Foreskin keratinocyte (primary cell): ENCODE data around the genes LYZ and TSPAN8.

GRCh38 chr12:66662253-66662652 is 16.6 kb downstream of the GRIP1 start:
- RAMPAGE, total RNA = no peak

GRCh38 chr12:67354476-67354779 is 85.3 kb downstream of the CAND1 start:
- RAMPAGE, total RNA = no peak

DNA sequence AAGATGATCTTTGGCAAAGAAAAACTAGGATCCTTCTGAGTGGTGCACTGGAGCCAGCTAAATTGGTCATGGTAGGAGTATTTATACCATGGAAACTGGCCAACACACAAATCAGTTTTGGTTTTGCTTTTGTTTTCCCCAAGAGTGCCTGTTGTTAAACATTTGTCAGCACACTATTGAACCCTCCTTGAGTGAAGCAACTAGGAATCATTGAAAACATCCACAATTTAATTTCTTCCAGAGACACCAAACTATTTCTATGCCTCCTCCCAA is 55.9 kb upstream of the DYRK2 start:
- RAMPAGE, total RNA = no peak

- RAMPAGE, total RNA = no peak
Measured at GRCh38 chr12:67630337-67631274, 17.9 kb upstream of the DYRK2 start.

GRCh38 chr12:67990849-67991740 is 168.4 kb downstream of the IFNG start:
- RAMPAGE, total RNA = no peak

DNA sequence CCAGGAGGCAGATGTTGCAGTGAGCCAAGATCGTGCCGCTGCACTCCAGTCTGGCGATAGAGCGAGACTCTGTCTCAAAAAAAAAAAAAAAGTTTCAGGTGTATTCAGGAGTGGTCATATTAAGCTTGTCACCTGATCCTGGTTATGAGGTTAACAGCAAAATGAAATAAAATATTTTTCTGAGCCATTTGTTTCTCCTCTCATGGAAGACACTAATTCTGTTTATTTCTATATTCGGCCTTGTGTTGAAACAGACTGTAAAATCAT is 15.1 kb downstream of the RAP1B start:
- RAMPAGE, total RNA = no peak

DNA sequence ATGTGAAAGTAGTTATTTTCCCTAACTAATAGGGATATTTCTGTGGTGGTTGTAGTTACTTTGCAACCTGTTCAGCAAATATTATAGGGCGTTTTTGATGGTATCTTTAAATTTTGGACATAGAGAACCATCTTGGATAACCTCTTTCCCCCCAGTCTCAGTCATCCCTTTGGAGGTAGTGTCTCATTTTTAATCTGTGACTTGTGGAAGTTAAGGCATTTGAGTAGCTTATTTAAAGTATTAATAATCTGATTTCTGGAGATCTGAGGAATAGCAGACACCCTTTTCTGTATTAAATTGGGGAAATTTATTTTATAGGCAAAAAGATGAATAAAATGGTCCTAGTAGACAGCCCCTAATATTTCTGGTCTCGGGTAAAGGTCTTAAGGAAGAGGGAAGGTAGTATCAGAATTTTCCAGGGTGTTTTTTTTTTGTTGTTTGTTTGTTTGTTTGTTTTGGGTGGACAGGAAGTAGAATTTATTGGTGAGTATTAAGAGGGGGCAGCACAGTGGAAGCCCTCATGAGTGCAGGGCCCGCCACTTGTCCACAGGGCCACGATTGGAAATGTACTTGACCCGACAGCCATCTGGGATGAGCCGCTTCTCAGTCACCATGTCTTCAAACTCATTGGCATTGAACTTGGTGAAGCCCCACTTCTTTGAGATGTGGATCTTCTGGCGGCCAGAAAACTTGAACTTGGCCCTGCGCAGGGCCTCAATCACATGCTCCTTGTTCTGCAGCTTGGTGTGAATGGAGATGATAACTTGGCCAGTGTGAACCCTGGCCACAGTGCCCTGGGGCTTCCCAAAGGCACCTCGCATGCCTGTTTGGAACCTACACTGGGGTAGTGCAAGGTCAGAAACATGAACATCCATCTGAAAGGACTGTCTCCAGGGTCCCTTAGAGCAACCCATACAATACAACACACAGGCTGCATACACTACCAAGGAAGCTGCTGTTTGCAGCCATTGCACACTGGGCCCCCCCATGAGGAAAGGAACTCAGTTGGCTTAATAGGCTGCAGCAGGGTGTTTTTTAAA is 16.0 kb downstream of the RAP1B start:
- RAMPAGE, total RNA = no peak

- RAMPAGE, total RNA = no peak
Measured at GRCh38 chr12:68628788-68629373, 18.2 kb downstream of the RAP1B start.

GRCh38 chr12:68636109-68636713 is 25.5 kb downstream of the RAP1B start:
- RAMPAGE, total RNA = no peak

GRCh38 chr12:68673832-68674299 is 12.9 kb upstream of the NUP107 start:
- RAMPAGE, total RNA = no peak

- RAMPAGE, total RNA = no peak
Measured at GRCh38 chr12:68840973-68842017, 33.3 kb downstream of the MDM2 start.

DNA sequence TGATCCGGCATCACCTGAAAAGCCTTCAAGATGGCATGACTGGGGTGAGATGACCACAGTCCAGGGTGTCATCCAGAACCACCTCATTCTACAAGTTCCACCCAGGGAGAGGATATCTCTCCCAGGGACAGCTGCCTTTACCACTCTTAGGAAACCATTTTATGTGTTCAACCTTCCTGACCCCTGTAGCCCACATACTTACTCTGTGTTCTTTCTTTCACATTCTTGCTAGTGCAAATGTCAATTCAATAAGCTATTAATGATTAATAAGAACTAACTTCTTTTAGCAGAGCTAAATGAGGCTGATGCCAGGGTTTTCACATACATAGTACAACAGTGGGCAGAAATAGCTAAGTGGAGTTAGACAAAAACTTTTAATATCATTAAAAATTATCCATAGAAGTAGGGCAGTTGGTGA is 43.5 kb upstream of the CPM start:
- RAMPAGE, total RNA = no peak

DNA sequence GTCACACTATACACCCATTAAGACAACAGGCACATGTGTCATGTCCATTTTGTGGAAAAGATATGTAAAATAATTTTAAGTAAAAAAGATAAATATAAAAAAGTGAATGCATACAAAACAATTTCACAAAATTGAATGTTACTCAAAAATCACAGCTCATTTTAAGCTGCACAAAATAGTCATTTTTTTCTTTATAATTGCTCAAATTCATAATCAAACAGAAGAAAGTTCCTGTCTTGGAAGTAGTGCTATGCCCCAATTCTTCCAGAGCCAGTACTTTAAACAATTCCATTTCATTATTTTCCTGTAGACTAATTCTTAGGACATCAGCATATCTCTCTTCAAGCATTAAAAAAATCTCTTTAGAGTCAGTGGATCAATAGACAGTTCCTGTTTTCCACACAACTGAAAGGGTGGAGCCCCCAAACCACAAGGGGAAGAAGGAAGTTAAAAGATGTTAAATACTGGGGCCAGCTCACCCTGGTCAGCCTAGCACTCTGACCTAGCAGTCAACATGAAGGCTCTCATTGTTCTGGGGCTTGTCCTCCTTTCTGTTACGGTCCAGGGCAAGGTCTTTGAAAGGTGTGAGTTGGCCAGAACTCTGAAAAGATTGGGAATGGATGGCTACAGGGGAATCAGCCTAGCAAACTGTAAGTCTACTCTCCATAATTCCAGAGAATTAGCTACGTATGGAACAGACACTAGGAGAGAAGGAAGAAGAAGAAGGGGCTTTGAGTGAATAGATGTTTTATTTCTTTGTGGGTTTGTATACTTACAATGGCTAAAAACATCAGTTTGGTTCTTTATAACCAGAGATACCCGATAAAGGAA is at the start of gene LYZ:
Gene LYZ, plus strand, starts transcription at position 487 of the 831 bp plus-strand sequence.
- RAMPAGE, total RNA = no peak

DNA sequence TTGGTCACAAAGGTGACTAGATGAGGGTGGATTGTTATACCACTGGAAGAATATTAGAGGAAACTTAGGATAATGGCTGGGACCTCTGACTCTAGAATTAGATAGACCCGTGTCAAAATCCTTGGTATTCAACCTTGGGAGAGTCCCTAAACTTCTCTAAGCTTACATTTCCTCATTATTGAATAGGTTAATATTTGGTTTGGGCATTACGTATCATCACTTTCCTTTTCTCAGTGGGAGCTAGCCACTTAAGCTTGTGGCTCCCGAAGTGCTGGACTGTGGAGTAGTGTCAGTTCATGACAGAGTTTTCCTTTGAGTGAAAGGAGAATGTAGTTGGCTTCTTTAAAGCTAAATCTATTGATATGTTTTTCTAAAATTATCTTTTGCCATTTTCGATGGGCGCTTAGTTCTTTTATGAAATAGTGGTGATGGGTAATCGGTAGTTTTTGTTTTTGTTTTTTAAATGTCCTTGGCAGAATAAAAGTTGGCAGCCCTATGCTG is 5.4 kb downstream of the FRS2 start:
- RAMPAGE, total RNA = no peak

DNA sequence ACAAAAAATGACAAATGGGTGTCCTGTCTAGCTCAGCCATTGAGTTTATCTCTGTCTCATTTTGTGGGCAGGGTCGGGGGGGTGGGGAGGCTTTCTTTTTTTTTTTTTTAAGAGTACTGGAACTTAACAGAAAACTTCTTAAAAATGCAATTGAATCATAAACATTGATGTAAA is 41.4 kb upstream of the CCT2 start:
- RAMPAGE, total RNA = no peak

DNA sequence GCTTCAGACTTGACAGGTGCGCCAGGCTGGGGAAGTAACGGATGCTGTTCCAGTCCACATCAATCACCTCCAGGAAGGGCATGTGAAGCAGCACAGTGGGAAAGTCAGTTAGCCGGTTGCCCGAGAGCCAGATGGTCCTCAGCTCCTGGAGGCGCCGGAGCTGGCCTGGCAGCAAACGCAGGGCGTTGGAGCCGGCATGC is 614 bp downstream of the LRRC10 start:
- RAMPAGE, total RNA = no peak

GRCh38 chr12:69739656-69740340 is 1.1 kb downstream of the RAB3IP start:
- RAMPAGE, total RNA = no peak

- RAMPAGE, total RNA = no peak
Measured at GRCh38 chr12:69988628-69988923, 163.5 kb downstream of the MYRFL start.

- RAMPAGE, total RNA = no peak
Measured at GRCh38 chr12:70612391-70612908, 24.8 kb downstream of the PTPRB start.

- RAMPAGE, total RNA = no peak
Measured at GRCh38 chr12:71157517-71158228, at the start of gene TSPAN8. TSS of gene TSPAN8 (minus strand) at chr12:71157999.